A375 (cell line): Measurements from ENCODE around the genes NCR3LG1, LDHA and MISFA.

- RAMPAGE, long total RNA: no peak
Observed at GRCh38 chr11:16897324-16898121, 116.7 kb downstream of the PLEKHA7 start.

DNA sequence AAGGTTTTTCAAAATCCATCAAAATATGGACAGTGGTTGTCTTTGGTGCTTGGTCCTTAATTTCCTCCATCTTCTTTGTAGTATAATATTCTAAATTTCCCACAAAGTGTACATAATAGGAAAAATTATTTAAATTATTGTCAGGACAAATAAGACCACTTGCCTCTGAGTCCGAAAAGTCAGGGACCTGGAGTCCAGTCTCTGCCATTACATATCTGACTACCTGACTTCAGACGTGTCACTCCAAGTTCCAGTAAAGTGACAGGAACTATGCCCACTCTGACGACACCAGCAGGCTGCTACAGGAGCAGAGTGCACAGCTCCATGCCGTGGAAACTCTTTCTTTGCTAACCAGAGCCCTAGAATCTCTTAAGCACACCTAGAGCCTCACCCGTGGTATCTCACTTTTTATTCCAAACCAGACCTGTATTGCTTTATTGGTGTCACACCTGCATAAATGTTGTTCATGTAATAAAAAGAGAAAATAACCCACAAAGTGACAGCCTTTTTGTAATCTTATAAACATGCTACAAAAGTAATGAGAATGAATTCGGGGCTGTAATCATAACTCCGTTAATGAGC, 93.7 kb downstream of the PLEKHA7 start:
- RAMPAGE, long total RNA: no peak

DNA sequence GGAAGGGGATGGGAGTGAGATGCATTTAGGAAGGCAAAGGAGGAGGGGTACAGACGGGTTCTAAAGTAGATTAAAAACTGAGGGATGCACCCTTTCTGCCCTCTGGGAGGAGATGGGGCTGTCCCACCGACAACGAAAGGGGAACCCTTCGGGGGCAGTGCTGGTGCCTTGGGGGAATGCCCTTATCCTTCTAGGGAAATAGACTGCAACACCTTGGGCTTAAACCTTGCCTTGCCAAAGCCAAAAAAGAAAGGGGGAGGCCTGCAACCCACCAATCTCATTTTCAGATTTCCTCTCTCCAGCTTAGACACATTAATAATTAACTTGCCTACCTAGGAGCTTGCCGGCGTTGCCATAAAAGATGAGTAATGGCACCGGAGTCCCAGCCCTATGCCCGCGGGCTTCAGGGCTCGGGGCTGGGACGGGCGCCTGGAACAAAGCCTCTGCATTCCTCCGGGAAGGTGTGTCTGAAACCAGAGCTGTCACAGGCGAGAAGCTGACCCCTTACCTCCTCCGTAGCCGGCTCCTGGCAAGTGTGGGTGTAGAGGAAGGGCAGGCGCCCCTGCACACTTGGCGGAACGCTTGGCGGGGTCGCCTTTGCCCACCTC, 89.6 kb downstream of the PLEKHA7 start:
- RAMPAGE, long total RNA: no peak

DNA sequence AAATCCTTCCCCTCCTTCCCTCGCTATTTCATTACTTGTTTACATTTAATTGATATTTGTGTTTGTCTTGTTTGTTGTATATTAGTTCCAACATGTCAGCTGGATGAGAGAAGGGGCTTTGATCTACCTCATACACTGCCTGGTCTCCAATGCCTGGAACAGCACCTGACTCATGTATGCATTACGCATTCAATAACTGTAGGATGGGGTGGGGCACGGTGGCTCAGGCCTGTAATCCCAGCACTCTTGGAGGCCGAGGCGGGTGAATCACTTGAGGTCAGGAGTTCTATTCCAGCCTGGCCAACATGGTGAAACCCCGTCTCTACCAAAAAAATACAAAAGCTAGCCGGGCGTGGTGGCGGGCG, 1.1 kb upstream of the PLEKHA7 start:
- RAMPAGE, long total RNA: no peak

DNA sequence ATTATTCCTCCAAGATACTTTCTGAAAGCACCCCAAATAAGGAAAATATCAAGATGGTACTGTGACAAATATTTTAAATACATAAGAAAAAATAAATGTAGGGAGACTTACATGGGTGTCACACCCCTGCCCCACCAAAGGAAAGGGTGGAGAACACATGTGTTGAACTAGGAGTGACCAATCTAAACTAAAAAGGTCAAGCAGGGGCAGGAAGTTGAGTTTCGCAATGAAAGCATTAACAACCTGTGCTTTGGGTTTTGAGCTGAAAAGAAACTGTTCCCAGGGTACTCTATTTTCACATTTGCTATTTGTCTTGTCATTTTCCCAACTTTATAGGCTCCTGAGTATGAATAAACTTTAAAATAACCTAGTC, 42.9 kb downstream of the PIK3C2A start:
- RAMPAGE, long total RNA: no peak

DNA sequence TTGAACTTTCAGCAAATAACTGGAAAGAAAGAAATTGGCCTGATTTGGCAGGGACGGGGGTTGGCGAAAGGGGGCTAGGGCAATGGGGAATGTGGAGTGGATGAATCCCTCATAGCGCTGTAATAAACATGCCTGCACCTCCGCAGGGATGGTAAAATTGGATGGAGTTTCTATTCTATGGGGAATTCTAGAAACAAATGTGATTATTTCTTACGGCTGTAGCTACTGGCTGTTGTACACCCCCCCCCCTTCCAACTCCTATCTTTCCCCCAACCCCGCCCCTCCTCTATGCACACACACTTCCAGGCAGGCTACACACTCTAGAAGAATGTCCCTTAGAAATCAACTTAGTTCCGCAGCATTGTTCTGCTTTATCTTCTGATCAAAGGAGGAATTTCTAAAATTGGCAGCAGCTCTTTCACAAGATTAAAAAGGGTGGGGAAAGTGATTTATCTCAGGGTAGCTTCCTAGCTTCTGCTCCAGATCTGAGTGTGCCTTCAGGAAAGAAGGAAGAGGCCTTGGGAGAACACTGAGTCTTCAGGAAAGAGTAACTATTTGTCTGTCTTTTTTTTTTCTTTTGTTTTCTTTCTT, 1.3 kb upstream of the PIK3C2A start:
- RAMPAGE, long total RNA: no peak

- RAMPAGE, long total RNA: no peak
Observed at GRCh38 chr11:17351520-17352203, at the start of gene NCR3LG1. TSS of gene NCR3LG1 (plus strand) at chr11:17351800.

DNA sequence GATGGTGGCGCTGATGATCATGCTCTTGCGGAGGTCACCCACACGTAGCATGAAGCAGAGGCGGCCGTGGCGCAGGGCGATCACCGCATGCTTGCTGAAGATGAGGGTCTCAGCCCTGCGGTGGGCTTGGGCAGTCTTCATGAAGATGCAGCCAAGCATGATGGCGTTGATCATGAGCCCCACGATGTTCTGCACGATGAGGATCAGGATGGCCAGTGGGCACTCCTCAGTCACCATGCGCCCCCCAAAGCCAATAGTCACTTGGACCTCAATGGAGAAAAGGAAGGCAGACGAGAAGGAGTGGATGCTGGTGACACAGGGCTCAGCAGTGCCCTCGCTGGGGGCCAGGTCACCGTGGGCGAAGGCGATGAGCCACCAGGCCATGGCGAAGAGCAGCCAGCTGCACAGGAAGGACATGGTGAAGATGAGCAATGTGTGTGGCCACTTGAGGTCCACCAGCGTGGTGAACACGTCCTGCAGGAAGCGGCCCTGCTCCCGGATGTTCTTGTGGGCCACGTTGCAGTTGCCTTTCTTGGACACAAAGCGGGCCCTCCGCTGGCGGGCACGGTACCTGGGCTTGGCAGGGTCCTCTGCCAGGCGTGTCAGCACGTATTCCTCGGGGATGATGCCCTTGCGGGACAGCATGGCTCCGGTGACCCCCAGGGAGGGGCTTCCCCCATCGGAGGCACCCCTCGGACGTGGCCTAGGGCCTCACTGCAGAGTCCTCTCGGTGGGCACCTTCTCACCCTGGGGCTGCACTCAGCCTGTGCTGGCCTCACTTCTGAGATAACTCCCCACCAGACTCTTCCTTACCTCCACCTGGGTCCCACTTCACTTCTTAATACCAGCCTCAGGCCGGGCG, 781 bp downstream of the KCNJ11 start:
- RAMPAGE, long total RNA: no peak

DNA sequence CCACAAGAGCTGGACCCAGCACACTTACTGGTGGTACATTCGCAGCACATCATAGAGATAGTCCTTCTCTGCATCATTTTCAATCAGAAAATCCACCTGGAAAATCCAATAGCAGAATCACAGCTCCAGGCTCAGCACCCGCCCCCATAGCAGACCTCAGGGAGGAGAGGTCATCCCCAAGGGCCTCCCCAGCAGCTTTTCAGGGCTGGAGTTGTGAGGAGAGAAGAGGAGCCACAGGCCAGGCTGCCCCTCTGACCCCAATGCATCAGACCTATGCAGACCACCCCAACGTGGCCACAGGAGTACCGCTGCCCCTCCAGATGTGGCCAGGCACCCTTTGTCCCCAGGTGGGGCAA, 11.0 kb downstream of the USH1C start:
- RAMPAGE, long total RNA: no peak

- RAMPAGE, long total RNA: no peak
Observed at GRCh38 chr11:17695957-17696321, 23.4 kb upstream of the MYOD1 start.

DNA sequence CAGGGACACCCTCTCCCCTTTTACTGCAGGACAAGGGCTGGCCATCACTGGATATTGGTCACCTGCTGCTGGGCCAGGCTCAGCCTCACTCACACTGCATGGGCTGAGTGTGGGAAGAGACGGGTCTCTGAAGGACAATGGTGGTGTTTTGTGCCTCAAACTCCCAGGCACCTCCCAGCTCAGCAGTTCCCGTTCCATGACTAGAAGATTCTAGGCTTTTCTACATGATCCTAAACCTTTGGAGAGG, 27.4 kb downstream of the KCNC1 start:
- RAMPAGE, long total RNA: no peak

- RAMPAGE, long total RNA: no peak
Observed at GRCh38 chr11:17839367-17839898, 104.9 kb downstream of the KCNC1 start.

GRCh38 chr11:18269583-18270056, 3.6 kb downstream of the SAA1 start:
- RAMPAGE, long total RNA: no peak

DNA sequence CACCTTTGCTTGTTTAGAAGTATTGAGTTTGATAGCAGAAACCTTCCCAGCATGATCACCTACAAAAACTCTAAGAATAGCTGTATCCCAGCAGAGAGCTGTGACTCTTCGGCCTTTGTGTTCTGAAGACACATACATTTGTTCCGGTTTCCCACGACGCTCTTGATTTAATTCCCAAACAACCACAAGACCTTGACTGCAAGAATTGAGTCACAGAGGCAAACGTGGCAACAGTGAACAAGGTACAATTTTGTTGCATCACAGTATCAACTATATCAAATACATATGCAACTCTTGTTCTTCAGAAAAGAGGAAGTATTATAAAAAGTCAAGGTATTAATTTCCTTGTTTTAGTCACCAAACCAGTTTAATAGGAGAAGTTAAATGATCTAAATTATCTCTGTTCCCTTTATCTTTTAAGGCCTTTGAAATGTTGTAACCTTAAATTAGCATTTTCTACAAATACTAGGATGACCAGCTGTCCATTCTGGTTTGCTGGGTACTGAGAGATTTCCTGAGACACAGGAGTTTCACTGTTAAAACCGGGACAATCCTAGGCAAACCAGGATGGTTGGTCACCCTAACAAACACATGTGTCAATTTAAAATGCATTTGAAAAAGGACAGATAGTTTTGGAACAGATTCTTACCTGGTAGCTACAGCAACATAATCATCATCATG, 11.1 kb downstream of the HPS5 start:
- RAMPAGE, long total RNA: no peak

GRCh38 chr11:18393815-18394719, at the start of gene LDHA:
TSS of gene LDHA (plus strand) at chr11:18394563.
- RAMPAGE, long total RNA: start-site peak on the plus strand at chr11:18394559-18394593, 467 and 112 reads in 2 replicates

DNA sequence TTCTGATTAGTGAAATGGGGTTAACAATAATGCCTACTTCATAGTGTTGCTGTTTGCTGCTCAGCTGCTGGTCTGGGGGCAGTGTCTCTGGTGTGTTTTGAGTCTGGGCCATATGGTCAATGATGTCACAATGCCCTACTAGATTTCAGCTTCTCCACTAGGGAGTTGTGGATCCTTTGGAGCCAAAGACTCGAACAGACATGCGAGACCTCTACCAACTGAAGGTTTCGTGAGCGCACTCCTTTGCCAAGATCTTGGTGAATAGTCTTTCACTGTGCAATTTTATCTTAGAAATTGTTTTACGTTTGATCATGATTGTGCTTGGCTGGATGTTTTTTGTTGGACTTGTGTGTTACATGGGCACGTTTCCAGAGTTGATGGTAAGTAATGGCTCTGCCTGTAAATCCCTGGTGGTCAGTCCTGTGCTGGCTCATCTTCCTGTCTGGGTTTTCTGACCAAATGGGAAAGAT, at the start of gene MISFA:
Gene MISFA, plus strand, starts transcription at position 172 of the 470 bp plus-strand sequence.
- RAMPAGE, long total RNA: no peak

DNA sequence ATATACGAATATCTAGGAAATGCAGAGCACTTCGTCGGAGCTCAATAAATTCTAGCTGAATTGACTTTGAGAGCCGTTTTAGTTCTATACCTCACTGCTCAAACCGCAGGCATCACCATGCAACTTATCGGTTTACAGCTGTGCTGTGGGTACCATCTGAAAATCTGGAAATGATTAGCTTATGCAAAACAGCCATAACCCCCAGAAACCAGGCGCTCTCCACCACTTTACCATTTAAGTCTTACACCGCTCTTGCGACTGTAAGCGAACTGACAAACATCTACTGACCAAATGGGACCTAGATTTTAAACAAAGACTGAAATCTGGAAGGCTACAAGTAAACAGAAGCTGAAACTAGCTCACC, 925 bp downstream of the SPTY2D1 start:
- RAMPAGE, long total RNA: no peak

GRCh38 chr11:18650680-18651522, 16.8 kb upstream of the SPTY2D1 start:
- RAMPAGE, long total RNA: no peak

GRCh38 chr11:18721423-18722258, 4.3 kb downstream of the IGSF22 start:
- RAMPAGE, long total RNA: no peak

DNA sequence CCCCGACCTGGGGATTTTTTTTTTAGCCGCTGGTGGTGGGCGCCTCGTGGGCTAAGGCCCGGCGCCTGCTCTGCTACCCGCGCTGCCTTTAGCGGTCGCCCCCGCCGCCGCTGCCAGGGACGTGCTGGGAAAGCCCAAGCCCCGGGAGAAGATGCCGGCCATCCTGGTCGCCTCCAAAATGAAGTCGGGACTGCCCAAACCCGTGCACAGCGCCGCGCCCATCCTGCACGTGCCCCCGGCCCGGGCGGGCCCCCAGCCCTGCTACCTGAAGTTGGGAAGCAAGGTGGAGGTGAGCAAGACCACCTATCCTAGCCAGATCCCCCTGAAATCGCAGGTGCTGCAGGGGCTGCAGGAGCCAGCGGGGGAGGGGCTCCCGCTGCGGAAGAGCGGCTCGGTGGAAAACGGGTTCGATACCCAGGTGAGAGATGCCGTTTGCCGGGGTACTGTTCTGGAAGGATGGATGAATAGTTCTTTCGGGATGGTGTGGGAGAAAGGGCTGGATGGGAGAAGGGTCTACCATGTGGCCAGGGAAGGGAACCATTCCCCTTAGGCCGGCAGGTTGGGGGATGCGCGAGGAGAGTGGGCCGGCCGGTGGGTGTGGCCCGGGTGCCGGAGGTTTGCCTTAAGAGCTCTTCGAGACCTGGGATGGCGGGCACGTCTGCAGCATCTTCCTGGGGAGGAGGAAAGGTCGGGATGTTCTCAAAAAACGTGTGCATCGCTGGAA, 1.1 kb downstream of the NAV2 start:
- RAMPAGE, long total RNA: no peak